ENCODE measurements around a stretch of chr15.

DNA sequence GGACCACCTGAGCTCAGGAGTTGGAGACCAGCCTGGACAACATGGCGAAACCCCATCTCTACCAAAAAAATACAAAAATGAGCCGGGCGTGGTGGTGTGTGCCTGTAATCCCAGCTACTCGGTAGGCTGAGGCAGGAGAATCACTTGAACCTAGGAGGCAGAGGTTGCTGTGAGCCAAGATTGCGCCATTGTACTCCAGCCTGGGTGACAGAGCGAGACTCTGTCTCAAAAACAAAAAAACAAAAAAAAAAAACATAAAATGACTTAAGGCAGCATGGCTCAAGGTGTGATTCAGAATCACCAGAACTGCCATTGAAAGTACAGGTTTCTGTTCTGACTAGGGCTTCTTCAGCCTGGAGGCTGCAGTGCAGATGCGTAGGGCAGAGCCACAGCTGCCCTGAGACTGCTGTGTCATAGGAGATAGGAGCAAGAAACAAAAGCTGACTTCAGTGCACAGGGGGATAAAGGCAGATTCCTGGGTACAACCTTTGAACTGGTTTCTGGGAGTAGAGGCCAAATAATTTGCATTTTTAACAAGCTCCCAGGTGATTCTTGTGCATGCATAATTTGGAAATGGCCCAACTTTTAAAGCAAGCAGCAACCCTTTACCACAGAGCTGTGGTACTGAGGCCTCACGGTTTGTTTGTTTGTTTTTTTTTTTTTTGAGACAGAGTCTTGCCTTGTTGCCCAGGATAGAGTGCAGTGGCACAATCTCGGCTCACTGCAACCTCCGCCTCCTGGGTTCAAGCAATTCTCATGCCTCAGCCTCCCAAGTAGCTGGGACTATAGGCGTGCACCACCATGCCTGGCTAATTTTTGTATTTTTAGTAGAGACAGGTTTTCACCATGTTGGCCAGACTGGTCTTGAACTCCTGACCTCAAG is 9.4 kb downstream of the HDDC3 start:
- PRO-cap, result no peak

DNA sequence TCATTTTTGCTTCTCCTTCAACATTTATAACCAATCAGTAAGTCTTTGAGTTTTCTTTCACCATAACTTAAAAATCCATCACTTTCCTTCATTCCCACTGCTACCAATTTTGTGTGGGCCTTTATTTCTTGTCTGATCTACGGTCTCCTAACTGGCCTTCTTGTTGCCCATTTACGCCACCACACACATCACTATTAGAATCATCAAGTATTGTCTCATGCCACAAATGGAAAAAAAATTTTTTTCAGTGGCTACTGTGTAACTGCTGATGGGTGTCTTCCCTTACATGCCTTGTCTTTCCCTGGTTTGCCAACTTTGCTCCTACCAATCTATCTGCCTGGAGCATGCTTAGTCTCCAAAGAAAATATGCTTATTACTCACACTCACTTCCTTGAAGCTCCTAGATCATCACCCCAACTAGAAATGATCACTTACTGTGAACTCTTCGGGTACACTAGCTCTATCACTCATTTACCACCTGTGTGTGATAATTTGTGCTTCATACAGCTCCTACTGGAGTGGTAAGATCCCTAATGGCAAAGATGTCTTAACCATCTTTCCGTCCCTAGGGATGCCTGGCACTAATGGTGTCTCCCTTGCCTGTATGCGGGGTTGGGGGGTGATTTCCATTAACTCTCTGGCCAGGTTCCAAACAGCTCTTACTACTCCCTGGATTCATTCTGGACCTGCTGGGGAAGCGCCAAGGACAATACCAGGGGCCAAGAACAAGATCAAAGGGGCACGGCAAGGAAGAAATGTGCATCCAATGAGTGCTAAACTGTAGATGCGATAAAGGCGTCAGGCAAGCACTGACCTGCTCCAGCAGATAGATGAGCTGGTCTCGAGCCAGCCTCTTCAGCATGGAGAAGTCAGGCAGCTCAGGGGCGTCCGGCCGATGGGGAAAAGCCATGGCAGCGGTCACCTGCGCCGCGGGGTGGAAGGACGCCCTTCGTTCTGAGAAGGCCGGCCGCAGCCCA is 766 bp downstream of the VPS33B start:
- PRO-cap, result no peak

DNA sequence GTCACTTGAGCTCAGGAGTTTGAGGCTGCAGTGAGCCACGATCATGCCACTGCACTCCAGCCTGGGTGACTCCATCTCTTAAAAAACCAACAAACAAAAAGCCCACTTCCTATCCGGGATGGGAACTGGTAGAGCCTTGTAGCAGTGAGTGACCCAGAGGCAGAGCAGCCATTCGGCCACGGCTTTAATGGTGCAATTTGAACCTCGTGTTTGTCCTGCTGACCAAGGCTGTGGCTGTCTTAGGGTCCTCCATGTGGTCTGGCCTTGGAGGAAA is 269.6 kb downstream of the SV2B start:
- PRO-cap, result no peak

- PRO-cap, result bidirectional peak, plus-strand start at chr15:91470175, minus-strand start at chr15:91470067
Measured at GRCh38 chr15:91469903-91470413, 369.9 kb downstream of the SV2B start.

DNA sequence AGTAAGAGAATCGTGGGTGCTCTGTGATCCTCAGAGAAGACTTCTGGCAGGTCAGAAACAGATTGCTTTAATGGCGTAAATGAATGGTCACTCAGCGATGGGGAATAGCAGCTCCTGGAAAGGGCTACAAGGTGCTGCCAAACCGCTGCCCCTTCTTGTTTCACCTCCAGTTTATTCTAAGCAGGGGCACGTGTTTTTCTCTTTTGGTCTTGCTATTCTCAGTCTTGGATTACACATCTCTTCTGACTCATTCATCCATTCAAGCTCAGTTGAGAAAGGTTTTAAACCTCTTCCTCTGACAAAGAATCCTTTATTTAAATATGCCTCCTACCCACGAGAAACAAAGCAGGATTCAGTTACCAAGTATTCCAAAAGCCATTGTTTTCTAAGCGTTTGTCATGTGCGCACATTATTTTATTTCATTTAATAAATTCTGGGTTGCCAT is 292.2 kb upstream of the SLCO3A1 start:
- PRO-cap, result no peak

- PRO-cap, result no peak
Measured at GRCh38 chr15:91663822-91665008, 189.3 kb upstream of the SLCO3A1 start.

GRCh38 chr15:91855276-91856495 is 2.2 kb downstream of the SLCO3A1 start:
- PRO-cap, result no peak

DNA sequence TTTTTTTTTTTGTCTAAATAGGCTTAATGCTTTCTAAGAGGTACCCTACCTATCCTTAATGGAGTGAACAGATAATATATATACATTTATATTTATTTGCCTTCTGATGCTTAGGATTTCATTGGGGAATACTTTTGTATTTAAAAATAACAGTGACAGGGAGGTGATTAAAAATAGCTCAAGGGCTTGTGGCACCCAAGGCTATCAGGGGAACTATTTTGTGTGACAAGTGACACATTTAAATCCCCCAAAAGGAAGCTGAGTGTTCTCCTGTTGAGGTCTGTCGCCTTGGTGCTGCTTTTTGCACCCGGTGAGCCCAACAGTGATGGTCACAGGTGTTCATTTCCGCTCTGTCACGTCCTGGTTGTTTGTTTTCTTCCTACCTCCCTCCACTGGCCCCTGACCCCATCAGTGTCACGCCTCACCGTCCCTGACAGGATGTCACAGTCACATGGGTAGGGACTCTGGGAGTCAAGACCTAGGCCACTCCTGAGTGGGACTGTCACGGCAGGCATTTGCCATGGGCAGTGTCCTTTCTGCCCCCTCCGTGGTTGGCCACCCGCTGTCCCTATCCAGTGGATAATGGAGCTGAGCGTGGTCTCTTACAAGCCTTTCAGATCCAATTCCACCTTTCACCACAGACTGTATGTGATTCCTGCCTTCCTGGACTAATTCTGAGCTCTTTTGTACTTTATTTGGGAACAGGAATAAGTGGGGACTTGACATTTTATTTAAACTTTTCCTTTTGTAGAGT is 11.2 kb downstream of the SLCO3A1 start:
- PRO-cap, result no peak

GRCh38 chr15:91872382-91873181 is 19.1 kb downstream of the SLCO3A1 start:
- PRO-cap, result unidirectional peak, minus-strand start at chr15:91872889

DNA sequence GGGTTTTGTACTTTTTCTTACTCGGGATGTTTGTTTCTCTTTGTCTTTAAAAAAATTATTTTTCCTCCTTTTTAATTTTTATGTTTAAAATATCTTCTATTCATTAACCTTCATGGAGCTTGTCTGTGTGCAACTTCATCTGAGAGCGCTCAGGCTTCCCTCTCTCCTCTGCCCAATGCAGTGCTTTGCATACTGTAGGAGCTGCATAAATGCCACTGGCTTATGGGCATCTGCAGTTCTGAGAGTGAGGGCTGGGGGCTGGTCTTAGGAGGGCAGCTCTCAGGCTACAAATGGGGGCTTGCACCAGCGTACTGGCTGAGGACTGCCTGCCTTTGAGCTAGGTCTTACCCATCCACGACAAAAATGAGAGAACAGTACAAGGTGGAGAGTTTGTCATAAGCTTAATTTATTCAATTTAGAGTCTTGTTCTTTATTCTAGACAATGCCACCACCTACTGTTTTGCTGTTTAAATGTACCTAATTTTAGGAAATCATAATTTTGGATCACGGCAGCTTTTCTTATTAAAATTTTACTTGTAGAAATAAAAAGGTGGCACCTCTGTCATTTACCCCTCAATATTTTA is 88.2 kb downstream of the SLCO3A1 start:
- PRO-cap, result no peak

DNA sequence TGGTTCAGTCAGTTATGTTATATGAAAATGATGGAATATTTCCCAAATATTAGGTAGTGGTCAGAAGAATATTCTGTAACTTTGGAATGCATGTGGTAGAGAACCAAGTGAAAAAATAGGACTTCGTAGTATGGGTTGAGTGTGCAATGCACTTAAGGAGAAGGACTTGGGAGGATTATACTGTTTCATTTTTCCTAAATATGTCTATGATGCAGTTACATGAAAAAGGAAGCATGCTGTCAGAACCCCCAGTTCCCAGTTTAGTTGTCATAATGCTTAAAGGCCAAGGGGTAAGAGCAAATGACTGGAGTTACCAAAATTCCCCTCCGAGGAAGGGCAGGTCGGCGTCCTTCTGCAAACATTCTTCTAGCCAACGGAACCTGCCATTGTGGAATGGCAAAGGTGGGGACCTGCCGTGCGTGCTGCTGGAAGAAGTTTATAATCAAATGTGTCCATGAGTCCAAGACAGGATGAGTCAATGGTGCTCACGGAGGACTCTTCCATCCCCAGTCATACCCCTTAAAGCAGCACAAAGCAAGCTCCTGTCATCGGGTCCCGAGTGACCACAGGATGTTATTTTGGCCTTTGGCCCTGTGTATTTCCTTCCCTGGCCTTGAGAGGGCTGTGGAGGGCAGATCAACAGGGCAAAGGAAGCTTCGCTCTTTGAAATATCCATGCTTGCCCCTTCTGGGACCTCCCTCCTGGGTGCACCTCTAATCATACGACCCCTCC is 93.2 kb downstream of the SLCO3A1 start:
- PRO-cap, result no peak

DNA sequence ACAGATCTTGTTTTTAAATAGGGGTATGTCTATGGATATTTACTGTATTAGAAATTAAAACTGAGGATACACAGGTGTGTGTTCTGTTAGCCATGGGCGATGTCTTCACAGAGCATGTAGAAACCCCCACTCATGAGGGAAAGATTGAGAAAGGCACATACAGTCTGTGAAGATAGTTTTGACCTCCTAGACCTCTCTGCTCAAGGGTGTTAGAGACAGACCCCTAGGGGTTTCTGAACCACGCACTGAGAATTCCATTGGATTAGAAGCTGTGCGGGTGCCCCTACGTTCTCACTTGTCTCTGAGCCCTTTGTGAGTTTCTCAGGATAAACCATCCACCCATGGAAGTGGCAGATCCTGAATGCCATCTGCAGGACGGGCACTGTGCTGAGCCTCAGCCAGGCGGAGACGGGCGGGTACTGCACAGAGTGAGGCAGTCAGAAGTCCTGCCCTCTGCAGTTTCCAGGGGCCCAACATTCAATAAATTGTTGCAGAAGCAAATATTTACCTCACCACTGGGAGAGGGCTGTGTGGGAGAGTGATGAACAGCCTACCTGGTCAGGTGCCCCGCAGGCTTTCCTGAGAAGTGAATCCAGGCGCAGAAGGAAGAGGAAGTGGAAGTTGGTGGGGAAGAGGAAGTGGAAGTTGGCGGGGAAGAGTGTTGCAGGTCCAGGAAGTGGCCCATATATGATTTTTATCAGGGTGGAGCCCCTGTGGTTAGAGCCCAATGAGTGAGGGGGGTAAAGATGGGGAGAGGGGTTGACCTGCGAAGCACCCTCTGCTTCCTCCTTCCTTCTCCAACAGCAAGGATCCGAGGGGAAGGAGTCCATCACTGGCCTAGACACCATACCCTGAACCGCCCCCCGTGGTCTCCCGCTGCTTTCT is 100.7 kb downstream of the SLCO3A1 start:
- PRO-cap, result no peak

DNA sequence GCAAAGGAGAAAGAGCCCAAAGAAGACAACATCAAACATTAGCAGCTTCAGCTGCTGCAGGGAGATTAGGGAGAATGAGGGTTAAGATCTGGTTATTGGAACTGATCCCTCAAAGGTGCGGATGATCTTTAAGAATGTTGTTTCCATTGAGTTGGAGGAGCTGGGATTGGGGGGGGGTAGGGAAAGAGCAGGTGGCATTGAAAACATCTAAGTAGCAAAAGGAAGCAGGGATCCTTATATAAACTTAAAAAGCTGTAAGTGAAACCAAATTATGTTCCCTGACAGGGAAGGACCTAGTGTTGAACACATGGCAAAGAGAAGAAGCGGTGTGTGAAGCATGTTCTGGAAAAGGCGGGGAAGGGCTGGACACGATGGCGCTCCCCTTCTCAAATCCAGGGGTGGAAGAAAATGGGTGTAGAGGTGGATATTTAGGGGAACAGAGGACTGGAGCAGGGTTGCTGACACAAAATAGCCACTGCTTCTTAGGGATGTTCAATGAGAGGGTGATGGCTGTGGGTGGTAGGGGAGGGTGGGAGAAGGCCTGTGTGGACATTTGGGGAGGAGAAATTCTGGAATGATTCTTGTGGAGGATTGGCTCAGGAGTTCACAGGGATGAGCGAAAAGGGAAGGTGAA is 163.7 kb downstream of the SLCO3A1 start:
- PRO-cap, result no peak

DNA sequence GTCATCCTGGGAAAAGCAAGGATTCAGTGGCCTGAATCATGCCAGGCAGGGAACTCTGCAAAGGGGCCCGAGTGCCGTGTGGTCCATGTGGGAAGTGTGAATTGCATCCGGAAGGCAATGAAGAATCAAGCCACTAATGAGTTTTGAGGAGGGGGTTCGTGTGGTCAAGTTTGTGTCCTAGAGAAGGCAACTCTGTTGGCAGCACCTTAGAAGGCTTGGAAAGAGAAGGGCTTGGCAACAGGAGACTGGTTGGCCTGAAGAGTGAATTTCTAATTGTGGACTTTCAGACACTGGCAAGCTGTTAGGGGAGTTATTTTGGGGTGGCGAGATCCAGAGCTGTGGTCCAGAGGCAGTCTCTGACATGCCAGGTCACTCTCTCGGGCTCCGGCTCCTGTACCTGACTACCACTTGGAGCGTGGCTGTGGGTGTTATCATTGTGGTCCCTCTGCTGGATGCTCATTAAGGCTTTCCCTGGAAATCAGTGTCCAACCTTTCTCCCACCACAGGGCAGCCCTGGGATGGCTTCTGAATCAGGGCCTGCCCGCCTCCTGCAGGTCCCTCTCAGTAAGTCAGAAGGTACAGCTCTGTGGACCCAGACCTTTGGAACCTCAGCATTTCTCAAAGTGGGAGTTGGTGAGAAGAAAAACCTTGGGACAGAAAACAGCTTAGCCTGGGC is 209.0 kb downstream of the SLCO3A1 start:
- PRO-cap, result no peak

GRCh38 chr15:92623362-92623812 is 32.2 kb downstream of the FAM174B start:
- PRO-cap, result no peak

GRCh38 chr15:92652587-92653085 is 2.9 kb downstream of the FAM174B start:
- PRO-cap, result no peak

DNA sequence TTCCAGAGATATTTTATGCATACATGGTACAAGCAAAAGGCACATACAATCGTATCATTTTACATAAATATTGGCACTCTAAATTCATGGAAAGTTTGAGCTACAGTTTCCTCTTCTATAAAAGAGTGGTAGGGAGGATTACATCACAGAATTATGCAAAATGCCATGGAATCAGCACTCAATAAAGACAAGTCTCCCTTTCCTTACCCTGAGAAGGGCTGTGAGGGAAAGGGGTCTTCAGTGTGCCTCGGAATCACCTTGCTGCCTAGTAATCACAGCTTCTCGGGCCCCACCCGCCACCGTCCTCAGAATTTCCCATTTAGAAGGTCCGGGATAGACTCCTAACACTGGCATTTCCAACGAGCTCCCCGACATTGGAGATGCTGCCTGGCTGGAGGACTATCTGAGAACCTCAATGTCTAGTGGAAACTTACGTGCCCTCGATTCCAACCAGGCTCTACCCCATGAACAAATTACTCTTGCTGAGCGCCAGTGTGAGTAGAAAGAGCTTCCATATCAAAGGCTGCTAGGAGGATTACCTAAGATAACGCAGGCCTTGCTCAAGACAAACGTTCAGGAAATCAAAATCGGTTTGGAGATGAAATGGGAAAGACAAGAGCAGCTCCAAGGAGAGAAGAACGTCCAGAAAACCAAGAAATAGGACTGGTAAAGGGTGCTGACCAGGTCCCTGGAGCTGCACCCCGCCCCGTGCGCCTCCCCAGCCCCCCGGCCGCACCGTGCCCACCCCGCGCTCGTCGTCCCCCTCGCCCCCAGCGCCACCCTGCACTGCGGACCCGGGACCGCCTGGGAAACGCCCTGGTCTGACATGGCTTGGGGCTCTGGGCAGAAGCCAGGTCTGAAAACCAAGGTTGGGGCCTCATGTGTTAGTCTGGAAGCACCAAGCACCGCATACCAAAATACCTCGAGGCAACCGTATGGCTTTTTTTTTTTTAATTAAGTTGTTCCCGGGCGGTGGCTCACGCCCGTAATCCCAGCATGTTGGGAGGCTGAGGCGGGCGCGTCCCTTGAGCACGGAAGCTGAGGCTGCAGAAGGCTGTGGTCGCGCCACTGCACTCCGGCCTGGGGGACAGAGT is 91.9 kb upstream of the CHD2 start:
- PRO-cap, result unidirectional peak, plus-strand start at position 148 of the sequence; unidirectional peak, plus-strand start at position 584 of the sequence

DNA sequence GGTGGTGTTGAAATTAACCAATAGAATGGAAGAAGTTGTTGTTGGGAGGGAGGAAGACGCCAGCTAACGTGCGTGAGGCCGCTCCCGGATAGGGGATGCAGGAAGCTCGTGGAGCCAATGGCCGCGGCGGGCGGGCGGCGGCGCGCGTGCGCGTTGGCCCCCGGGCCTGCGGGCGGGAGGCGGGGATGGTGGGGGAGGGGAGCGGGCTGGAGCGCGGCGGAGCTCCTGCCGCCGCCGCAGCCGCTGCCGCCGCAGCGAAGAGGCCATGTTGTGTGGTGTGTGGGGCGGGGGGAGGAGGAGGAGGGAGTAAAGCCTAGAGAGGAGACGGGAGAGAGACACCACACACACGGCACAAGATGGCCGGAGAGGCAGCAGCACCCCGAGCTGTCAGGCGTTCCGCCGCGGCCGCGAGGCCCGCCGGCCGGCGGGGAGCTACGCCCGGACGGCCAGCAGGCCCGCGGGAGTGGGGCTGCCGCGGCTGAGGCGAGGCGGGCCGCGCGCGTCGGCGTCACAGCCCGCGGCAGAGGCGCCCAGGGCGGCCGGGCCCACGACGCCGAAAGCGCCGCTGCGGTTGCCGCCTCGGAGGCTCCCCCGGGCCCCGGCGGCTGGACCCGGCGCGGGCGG is 17.5 kb upstream of the CHD2 start:
- PRO-cap, result bidirectional peak, plus-strand start at position 343 of the sequence, minus-strand start outside the sequence

DNA sequence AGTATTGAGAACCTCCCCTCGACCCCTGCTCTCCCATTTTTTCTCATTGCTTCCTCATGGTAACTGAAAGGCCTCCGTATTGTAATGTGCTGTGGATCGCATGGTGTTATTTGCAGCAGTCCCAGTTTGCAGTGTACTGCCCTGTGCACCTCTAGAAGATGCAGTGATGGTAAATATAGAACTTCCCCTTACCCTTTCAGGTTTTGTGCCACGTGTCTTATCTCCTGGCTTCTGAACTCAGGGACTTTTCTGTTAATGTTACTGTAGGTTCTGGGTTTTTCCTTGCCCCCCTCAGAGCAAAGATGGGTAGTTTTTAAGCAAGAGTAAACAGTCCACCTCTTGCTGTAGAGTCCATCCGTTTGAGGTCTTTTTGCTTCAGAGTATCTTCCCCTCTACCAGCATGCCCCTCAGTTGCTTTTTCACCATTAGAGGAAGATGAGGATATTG is 22.3 kb downstream of the CHD2 start:
- PRO-cap, result no peak

DNA sequence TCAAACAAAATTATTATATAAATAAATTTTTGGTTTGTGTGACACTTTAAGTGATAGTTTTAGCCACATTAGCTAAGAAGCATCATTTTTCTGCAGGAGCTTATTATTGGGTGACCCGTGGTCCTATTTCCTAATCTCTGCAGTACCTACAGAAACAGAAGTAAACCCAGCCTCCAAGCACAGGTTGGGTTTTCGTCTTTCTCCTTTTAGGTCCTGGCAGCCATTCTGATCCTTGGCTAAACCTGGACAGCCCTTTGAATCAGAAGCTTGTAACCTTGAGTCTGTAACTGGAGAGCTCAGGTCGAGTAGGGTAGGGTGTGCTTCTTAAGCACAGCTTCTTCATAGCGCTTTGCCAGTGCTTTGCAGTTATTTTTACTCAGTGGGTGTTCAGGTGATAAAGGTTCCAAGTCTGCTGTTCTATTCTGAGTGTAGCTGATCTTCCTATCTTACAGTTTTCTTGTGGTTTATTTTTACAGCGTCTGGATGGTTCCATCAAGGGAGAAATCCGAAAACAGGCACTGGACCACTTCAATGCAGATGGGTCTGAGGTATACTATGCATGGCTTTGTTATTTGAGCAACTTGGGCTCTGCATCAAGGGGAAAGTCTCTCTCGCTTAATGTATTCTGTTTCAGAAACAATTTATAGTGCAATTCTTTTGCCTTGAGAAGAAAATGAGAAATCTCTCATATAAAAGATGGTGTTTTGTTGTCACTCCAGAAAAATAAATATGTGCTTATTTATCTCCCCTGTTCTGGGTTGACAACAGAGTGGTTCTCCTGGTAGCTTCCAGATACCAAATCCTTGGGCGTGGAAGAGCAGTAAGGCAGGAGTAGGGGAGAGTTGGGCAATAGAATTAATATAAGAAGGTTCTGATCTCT is 74.5 kb downstream of the CHD2 start:
- PRO-cap, result no peak

All from fallopian tube (tissue), 1 donor.